Pericardium (tissue), 1 donor: ENCODE results near the gene ARHGAP10.

DNA sequence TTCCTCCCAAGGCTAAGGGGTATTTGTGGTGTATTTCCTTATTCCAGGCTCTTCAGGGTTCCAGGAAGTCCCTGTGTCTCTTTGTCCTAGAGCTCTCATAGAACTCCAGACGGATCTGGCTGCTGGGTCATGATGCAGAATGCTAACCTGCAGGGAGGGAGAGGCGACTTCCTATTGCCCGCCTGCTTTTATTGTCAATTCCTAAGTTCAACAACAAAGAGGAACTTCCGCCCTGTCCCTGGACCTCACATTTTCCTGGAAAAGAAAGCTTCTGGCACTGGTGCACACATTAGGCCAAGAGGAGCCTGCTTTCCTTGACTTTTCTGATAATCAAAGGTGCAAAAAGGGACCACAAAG, 46.0 kb upstream of the ZNF827 start:
- RRBS = no CpG with 5 or more reads among the region's 4 CpGs

DNA sequence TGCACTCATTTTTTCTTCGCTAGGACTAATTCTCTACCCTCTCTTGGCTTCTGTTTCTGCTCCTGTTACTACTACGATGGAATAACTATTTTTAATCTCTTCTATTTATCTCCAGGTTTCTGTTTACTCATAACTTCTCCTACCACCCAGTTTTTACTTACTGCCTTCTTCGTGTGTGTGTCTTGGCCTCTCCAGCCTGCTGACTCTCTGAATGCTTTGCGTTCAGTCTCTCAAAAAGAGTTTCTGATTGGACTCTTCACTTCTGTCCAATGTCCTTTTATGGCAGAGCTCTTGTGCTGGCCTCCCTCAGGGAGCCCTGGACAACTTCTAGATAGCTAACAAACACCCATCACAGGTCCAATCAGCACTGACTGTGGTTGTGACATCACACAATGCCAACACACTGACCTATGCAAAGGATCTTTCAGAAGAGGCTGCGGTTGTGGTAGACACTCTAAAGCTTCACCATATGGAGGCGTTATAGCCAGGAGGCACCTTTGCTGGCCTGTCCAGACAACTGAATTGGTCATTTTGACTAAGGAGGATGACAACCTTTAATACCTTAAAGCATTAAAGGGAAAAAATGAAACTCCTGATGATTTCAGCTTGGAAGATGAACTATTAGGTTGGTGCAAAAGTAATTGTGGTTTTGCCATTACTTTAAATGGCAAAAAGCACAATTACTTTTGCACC, 53.8 kb upstream of the LSM6 start:
- RRBS = no CpG with 5 or more reads among the region's 6 CpGs

DNA sequence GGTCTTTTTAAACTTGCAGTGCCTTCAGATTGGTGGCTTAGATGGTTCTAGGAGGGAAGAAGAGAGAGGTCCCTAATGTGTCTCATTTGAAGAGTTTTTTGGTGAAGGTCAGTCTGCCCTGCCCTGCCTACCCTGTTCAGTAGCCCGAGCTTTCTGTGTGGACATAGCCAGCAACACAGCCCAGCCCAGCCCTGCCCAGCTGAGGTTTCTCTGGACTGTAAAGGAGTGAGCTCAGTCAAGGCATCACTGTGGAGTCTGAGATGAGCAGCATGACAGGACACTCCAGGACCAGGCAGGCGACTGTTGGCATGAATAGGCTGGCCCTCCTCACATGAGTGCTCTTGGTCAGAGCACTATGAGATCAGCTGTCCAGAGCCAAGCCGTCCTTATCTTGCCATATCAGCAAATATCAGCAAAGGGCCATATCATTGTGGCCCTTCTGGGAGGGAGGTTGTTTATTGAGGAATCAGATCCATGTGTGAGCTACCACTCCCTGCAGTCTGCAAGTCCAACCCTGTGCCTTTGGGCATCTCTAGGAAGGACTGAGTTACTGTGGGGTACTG, 30.9 kb downstream of the REELD1 start:
- RRBS = no CpG with 5 or more reads among the region's 3 CpGs

GRCh38 chr4:146365742-146366047, 151.4 kb downstream of the REELD1 start:
- RRBS = no CpG with 5 or more reads among the region's 3 CpGs

DNA sequence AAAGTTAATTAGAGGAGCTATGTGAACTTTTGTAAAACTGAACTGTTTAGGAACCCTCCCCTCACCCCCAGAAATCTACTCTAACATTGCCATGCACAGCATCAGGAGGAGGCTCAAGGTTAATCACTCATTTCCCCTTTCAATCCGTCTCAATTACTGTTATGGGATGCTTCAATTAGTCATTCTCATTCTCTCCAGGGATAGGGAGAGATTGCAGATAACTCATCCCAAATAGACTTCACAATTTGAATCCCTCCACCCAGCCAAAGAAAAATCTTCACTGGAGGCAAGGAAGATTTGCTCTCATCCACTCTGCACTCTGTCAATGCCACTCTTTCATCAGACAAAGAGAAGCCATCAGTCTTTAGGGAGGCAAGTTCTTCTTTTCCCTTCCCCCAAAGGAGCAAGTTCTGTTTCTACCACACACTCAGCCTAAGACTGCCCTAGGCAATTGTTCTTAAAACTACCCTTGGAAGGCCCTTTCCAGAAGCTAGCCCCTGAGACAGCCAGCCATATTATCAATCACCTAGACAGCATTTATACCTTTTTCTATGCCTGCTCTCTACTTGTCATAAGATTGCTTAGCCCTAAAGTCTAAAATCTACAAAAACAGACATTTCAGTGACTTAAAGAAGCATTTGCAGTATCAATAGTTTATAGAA, 140.3 kb downstream of the SLC10A7 start:
- RRBS = no CpG with 5 or more reads among the region's 1 CpG

DNA sequence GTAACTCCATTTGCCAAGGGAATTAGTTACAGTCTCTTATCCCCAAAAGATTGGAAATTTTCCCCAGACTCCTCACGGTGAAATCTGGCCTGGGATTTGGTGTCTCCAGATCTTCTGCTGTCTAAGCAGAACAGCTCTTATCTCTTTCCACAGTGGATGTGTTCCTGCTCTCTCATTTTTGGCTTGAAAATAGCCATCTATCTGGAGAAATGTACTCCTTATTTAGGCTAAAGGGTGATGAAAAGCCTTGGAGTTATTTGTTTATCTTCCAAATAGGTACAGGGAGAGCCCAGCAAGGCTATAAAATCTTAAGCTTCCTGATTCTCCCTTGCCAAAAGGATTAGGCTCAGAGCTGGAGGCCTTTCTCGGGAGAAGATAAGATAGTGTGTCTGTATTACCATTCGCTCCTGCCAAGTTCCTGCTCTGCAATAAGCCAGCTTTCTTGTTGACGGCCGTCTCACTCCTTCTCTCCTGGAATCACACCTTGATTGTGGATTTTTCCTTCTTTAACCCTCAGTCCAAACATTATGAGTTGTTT, 171.7 kb upstream of the TTC29 start:
- RRBS = no CpG with 5 or more reads among the region's 5 CpGs

- RRBS = 3% methylated on average over 34 of the region's 91 CpGs
Observed at GRCh38 chr4:147731827-147732553, at the start of gene ARHGAP10. ARHGAP10 (plus strand) TSS chr4:147732088.

GRCh38 chr4:147744146-147744824, 12.4 kb downstream of the ARHGAP10 start:
- RRBS = no CpG with 5 or more reads among the region's 5 CpGs

DNA sequence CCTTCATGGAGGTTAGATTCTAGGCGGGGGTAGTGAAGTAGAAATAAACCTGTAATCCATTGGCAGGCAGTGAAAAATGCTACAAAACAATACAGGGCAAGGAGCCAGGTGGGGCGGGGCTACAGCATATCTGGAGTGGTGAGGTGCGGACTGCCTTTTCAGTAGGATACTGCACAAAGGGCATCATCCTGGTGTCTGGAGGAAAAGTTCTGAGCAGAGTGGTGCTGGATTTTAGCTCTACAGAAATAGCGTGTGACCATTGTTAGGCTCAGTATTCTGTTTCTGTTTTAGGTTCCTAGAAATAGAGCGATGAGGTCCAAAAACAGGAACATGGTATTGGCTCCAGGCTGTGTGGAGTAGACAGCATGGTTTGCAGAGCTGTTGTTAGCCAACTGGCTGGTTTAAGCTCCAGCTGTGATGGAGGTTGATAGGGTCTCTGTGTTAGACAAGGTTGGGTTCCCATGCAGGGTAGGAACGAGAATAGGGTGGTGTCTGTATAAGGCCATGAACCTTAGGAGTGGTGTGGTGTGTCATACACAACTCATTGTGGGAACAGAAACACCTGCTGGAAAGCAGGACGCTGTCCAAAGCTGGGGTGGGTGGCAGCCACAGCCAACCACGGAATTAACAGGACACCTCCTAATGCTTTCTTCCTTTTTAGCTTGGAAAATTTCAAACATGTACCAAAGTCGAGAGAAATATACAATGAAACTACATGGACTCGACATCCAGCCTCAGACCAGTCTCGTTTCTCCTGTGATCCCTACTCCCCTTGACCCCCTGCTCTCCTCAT, 94.2 kb downstream of the ARHGAP10 start:
- RRBS = no CpG with 5 or more reads among the region's 11 CpGs

DNA sequence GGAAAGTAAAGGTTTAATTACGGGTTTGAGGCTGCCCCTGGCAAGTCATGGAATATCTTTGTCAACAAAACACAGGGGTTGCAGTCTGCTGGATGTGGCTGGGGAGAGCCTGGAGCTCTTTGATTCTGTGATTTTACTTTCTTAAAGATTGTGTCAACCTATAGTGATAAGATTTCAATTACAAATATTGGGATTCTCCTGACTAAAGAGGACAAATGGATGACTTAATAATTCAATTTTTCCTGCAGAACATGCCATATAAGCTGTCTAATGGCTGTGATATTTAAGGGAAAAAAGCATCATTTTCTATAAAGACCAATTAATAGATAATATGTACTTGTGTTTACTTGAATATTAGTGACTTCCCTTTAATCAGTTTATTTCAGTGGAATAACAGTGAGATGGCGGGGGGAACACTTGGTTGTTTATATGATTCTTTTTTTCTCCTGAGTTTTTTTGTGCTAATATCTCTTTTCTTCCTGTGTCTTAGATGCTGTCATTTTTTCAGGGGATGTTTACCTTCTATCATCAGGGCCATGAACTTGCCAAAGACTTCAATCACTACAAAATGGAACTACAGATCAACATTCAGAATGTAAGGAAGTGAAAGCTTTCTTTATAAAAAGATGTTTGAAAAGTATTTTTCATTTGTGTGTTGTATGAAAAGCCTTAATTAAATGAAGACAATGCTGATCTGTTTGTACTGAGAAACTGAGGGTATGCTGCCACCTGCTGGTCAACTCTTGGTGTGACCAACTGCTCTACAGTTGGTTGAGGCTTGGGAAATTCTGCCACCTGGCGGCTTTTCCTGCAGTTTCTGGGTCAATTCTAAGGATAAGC, 134.6 kb downstream of the ARHGAP10 start:
- RRBS = no CpG with 5 or more reads among the region's 3 CpGs

GRCh38 chr4:147881593-147882146, 149.8 kb downstream of the ARHGAP10 start:
- RRBS = no CpG with 5 or more reads among the region's 5 CpGs

GRCh38 chr4:147927388-147927898, 195.6 kb downstream of the ARHGAP10 start:
- RRBS = no CpG with 5 or more reads among the region's 6 CpGs

- RRBS = no CpG with 5 or more reads among the region's 5 CpGs
Observed at GRCh38 chr4:147969367-147969874, 237.5 kb downstream of the ARHGAP10 start.

DNA sequence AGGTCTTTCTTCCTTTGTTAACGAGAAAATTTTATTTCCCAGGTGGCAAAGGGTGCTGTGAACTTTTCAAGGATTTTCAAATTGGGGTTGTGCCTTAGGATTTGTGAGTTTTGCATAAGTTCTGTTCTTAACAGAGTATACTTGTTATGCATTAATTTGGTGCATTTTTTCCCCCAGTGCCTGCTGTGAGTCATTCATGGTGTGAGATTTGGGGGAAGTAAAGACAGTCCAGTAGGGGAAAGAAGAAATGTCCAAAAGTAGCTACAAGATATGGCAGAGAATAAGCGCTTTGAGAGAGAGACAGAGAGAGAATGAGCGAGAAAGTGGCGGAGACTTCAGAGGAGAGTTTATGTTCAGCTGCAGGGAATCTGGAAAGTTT, 239.2 kb downstream of the ARHGAP10 start:
- RRBS = no CpG with 5 or more reads among the region's 4 CpGs

DNA sequence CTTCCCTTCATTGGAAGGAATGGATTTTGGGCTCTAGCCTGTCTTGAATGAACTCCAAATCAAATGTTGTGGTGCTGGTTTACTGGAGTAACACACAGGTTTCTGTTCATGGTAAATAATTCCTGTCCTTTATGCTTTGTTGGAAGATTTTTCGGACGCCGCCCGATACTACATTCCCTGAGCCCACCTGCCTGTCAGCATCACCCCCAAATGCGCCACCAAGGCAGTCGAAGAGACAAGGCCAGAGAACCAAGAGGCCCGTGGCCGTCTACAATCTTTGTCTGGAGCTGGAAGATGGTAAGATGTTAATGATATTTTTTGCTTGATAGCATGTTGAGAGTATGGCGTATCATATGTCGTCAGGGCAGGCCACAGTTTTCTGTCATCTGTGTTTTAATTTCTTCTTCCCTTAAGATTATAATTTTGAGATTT, 291.2 kb downstream of the ARHGAP10 start:
- RRBS = no CpG with 5 or more reads among the region's 10 CpGs

DNA sequence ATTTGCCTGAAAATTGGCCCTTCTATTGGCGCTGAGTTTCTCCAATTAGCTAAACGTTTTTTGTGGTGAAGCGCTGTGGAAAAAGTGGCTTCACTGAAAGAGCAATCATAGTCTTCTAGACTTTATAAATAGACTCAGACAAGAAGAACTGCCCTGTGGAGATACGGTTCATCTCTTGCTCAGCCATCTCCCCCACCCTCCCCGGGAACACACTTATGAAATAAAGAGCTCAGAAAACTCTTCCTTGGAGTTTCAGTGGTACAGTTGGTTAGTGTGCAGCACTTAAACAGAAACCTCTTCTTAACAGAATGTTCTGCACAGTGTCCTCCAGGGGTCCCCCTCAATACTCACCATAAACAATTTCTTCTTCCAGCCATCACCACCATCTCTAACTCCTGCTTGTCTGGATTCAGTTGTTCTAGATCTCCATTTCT, 313.0 kb downstream of the ARHGAP10 start:
- RRBS = no CpG with 5 or more reads among the region's 5 CpGs

DNA sequence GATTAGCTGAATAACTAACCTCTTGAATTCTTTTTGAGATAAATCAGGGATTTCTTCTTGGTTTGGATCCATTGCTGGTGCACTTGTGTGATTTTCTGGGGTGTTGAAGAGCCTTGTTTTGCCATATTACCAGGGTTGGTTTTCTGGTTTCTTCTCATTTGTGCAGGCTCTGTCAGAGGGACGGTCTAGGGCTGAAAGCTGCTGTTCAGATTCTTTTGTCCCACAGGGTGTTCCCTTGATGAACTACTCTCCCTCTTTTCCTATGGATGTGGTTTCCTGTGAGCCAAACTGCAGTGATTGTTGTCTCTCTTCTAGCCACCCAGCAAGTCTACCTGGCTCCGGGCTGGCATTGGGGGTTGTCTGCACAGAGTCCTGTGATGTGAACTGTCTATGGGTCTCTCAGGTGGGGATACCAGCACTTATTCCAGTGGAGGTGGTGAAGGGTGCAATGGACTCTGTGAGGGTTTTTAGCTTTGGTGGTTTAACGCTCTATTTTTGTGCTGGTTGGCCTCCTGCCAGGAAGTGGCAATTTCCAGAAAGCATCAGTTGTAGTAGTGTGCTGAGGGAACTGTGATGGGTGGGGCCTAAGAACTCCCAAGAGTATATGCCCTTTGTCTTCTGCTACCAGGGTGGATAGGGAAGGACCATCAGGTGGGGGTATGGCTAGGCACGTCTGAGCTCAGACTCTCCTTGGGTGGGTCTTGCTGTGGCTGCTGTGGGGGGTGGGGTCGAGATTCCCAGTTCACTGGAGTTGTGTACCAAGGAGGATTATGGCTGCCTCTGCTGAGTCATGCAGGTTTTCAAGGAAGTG, 250.1 kb downstream of the NR3C2 start:
- RRBS = no CpG with 5 or more reads among the region's 5 CpGs

DNA sequence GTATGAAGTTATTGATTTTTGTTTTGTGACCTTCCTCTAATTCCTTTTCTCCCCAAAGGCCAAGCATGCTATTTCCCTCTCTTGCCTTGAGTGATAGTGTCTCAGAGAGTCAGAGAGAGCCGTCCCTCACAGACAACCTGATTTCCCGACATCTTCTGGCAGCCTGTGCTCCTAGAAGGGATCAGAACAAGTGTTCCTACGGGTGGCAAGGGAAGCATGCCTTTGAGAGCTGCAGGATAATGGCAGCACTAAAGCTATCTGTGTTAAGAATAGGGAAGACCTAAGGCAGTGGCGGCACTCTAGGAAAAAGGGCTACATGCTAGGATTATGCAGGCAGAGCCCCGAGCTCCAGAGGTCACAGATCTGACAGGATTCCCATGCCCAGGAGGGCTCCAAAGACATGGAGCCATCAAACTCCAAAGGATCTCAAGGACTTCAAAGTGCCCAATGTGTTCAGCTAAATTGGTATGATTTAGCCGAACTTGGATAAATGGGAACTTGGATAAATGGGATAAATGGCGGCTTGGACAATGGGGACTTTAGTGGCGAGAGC, 106.2 kb downstream of the NR3C2 start:
- RRBS = no CpG with 5 or more reads among the region's 8 CpGs

DNA sequence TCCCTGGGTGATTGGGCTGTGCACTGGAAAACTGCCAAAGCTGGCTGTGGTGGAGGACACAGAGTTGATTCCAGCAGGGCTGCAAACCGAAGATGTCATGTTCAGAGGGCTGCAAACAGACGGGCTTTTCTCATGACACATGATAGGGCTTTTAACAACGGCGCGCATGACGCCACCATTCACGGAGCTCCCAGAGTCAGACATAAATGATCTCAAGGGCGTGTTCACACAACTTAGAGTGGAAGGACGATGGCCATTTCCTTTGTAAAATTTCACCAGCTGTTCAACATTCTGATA, 6.1 kb downstream of the NR3C2 start:
- RRBS = no CpG with 5 or more reads among the region's 9 CpGs

GRCh38 chr4:148441286-148441826, 858 bp downstream of the NR3C2 start:
- RRBS = no CpG with 5 or more reads among the region's 15 CpGs